Endodermal cell (in vitro differentiated cells): ENCODE data around the gene TEX22.

DNA sequence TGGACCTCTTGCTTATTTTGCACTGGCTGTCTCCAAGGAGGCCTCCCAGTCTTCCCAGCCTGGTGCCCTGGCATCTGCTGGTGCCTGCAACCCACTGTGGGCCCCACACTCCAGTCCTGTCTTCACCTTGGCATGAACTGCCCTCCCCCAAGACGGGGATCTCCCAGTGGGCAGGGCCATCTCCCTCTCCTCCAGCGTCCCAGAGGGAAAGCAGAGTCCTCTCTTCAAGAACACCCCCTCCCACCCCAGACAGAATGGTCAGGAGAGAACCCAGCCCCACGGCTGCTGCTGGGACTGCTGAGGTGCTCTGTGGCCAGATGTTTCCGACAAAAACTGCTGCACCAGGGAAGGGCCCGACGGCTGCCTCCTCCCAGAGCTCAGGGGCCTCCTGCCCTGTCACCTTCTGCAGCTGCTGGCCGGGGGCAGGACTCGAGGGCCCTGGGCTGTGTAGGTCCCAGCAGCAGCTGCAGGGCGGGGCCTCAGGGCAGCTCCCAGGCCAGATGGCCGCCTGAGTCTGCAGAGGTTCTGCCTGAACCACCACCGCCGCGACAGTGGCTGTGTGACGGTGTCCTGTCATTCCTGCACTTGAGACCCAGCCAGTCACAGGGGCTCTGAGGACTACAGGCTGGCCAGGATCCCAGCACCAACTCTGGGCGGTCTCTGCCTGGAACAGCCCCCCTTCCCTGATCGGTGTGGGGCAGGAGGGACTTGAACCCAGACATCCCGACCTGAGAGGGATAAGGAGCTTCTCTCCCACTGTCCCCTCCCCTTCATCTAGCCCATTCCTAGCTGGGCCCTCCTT is 2.0 kb upstream of the AKT1 start:
- PRO-cap, result no peak

GRCh38 chr14:104939531-104940455 is 15.1 kb downstream of the PLD4 start:
- PRO-cap, result no peak

DNA sequence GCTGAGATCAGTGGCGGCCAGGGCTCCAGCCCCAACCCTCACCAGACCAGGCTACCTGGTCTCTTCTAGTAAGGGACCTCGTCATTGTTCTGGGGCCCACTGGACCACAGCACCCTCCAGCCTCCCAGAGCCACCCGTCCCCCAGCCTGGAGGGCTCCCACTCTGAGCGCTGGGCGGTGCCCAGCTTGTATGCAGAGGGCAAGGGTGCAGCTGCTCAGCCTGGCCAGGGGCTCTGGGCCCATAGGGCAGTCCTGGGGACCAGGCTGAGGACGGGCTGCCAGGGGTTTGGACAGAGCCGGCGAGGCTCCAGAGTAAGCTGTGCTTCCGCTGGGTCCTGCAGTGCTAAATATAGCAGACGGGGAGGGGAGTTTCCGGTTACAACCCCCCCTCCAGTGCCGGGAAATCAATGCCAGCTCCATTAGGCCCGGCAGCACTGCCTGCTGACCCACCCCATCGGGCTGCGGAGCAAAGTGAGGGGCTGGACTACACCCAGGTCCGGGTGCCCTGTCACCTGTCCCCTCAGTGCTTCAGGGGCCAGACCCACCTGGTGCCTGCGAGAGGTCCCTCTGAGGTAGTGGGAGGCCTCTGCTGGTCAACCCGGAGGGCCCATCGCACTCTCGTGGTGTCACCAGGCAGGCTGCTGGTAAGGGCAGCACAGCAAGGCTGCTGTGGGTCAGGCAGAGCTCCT is 2.4 kb upstream of the JAG2 start:
- PRO-cap, result no peak

GRCh38 chr14:105272396-105273144 is 24.2 kb downstream of the BTBD6 start:
- PRO-cap, result no peak

GRCh38 chr14:105397814-105398660 is at the start of gene TEX22:
TEX22 (plus strand) TSS chr14:105398538.
- PRO-cap, result bidirectional peak, plus-strand start at chr14:105398541, minus-strand start at chr14:105398434

DNA sequence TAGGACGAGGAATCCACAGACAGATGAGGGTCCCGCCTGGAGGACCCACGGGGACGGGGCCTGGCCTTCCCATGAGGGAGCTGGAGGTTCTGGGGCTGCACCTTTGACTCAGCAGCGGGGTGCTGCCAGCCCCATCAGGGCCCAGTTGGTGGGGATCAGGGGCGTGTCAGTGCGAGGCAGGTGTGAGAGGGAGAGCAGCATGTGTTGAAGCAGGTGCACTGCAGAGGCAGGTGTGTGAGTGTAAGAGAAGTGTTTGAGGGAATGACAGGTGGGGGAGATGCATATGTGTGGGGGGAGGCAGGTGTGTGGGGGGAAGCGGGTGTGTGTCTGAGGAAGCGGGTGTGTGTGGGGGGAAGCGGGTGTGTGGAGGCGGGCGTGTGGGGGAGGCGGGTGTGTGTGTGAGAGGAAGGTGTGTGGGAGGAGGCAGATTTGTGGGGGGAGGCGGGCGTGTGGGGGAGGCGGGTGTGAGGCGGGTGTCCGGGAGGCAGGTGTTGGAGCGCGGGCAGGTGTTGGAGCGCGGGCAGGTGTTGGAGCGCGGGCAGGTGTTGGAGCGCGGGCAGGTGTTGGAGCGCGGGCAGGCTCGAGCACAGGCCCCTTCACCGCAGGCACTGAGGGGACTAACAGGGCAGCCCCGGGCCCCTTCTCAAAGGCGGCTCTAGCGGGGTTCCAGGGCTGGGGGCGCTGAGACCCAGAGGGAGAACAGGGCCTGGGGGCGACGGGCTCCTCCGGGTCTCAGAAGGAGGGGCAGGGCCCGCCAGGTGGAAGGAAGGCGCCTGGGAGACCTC is 2.9 kb downstream of the CRIP2 start:
- PRO-cap, result no peak

DNA sequence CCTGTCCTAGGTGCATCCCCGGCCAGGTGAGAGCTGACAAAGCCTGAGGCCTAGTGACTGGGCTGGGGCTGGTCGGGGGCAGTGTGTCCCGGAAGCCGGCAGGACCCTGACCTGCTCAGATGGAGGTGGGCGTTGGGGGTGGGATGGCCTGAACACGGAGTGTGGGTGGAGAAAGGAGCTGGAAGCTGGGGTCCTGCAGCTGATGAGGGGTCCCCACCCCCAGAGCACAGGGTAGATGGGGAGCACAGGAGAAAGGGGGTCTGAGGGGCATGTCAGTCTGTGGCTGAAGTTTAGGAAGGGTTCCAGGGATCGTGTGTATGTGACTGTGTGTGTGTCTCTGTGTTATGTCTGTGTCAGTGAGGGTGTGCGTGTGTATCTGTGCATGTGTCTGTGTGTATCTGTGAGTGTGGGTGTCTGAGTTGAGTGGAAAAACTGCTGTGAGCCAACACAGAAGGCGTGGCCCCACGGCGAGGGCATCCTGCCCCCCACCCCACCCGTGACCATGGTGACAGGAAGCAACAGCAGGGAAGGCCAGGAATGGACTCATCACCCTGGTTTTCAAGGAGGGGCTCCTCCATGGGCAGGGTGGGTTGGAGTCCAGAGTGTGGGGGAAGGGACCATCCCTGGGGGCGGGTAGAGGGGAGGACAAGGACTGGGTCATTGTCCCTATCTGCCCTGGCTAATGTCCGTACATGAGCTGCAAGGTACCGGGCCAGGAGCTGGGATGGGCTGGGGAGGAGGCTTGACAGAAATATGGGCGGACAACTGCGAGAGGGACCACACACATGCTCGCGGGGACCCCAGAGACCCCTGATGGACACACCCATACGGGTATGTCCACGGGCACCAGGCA is 2.2 kb upstream of the CRIP1 start:
- PRO-cap, result no peak

GRCh38 chr14:105503295-105503604 is 12.2 kb downstream of the TEDC1 start:
- PRO-cap, result no peak

DNA sequence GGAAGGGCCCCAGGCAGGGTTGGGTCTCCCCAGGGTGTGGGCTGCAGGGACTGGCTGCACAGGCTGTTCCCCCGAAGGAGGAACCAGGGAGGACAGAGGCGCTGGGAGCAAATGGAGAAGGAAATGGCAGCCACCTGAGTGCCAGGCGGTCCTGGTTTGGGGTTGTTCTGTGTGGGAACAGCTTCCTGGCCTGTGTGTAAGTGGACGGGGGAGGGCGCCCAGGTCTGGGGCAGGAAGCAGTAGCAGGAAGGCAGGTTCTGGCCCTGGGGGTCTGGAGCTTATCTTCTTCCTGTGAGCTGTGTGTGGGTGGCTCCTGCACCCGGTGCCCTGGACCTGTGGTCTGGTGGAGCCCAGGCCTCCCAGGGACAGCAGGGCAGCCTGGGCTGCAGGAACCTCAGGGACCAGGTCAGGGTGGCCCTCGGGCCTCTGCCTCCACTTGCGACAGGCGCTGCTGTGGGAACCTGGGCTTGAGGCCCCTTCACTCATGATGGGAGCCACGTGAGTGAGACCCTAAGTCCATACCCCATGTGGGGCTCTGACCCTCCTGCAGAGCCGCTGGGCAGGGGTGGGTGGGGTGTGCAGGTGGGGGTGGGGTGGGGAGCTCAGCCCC is 372.9 kb downstream of the TMEM121 start:
- PRO-cap, result no peak

- PRO-cap, result no peak
Measured at GRCh38 chr14:105914549-105914977, 388.2 kb downstream of the TMEM121 start.

- PRO-cap, result no peak
Measured at GRCh38 chr14:106012135-106012729, 485.8 kb downstream of the TMEM121 start.

DNA sequence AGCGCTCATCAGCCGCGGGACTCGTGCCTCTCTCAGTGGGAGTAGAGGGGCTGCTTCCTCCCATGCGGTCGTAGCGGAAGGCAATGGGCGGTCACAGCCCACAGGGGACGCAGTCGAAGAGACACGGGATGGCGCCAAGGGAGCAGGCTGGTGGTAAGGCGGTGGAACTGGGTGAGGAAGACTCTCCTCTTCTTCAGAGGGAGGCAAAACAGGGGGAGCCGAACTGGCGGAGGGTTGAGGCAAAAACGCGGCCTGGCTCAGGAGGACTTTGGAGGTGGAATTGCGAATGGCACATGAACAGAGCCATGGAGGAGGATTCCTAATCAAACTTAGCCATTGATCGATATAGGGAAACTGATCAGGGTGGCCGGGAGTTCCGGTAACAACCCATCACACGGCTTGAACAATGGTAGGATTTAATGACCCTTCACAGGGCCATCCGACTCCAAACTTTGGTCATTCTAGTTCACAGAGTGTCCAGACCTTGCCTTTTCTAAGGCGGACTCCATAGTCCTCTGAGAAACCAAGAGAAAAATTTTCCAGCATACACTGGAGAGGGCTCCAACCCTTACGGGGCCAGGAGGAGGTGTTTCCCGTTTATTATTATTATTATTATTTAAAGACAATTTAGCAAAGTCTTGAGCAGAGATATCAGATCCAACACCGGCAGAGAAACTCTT is 677.9 kb downstream of the TMEM121 start:
- PRO-cap, result no peak

- PRO-cap, result no peak
Measured at GRCh38 chr14:106276920-106277409, 750.6 kb downstream of the TMEM121 start.

DNA sequence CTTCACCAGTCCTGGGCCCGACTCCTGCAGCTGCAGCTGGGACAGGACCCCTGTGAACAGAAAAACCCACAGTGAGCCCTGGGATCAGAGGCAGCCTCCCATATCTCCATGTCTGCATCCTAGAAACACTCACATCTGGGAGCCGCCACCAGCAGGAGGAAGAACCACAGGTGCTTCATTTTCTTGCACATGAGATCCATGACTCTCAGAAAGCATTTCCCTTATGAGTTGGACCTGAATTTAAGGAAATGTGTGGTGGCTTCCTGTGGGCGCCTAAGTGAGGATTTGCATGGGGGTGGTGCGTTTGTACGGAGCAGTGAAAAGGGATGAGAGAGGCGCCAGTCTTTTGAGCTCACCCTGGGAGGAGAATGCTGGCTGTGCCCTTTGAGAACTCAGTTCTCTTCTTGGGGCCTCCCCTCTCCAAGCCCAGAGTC is 895.6 kb downstream of the TMEM121 start:
- PRO-cap, result no peak

DNA sequence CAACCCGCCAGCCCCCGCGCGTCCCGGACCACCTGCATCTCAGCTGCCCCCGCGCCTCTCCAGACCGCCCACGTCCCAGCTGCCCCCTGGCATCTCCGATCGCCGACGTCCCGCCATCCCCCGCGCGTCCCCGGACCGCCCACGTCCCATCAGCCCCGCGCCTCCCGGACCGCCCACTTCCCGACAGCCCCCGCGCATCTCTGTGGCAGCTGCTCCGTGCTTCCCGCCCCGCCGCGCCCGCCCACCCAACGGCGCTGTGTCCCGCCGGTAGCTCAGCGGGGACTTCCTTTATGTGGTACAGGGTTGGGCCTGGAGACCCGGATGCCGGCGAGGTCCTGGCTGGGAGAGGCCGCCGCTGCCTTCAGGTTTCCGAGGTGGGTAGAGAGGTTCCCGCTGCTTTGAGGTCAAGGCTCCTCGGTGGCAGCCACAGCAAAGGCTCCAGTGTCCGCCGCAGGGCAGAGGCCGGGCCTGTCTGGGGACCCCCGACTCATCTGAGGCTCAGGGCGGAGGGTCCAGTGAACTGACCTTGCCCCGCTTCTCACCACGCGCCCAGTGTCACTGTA is 956.0 kb downstream of the TMEM121 start:
- PRO-cap, result no peak

GRCh38 chr14:106803042-106803402 is 1276.6 kb downstream of the TMEM121 start:
- PRO-cap, result no peak

- PRO-cap, result no peak
Measured at GRCh38 chr14:106843737-106844312, 1317.4 kb downstream of the TMEM121 start.